SK-MEL-5 (cell line): Measurements from ENCODE around the genes GSG1 and C12orf60.

DNA sequence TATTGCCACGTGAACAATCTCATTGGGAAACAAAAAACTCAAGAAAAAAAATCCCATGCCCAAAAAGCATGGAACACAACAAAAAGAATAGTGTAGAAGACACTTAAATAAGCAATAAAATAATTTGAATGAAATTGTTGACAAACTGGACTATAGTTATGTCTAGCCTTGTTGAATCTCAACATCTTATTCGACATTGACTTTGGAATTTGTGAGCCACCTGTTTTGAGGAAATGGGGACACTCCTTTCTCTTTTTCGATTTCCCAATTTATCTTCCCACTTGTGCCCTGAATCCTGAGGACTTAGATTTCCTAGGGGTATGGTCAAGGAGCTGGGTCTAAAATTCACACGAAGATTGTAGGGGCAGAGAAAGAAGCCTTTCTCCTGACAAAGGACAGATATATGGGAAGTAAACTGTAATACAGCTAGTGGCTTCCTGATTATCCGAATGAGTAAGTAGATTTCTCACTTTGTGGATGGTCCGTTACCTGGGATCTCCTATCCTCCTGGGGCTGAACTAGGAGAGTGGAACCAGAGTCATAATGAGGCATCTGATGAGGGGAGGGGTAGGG is 14.1 kb downstream of the GPRC5A start:
RAMPAGE:
- cytosol, long total RNA: no peak
- long total RNA: no peak
- nucleus, long total RNA: no peak

DNA sequence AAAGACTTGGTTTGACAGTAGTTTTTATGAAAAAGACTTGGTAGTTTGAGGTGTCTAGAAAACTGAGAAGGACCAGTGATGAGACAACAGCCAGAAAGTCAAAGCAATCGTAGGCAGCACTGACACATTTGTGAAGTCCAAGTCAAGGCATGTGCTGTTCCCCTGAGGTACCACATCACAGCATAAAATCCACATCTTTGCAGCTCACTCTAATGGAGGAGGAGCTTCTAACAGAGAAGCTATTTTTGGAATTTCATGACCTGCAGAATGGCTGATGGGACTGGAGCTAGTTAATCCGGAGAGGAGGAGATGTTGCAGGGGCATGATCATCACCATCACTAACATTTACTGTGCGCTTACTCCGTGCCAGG is 28.7 kb downstream of the GPRC5A start:
RAMPAGE:
- cytosol, long total RNA: no peak
- long total RNA: no peak
- nucleus, long total RNA: no peak

DNA sequence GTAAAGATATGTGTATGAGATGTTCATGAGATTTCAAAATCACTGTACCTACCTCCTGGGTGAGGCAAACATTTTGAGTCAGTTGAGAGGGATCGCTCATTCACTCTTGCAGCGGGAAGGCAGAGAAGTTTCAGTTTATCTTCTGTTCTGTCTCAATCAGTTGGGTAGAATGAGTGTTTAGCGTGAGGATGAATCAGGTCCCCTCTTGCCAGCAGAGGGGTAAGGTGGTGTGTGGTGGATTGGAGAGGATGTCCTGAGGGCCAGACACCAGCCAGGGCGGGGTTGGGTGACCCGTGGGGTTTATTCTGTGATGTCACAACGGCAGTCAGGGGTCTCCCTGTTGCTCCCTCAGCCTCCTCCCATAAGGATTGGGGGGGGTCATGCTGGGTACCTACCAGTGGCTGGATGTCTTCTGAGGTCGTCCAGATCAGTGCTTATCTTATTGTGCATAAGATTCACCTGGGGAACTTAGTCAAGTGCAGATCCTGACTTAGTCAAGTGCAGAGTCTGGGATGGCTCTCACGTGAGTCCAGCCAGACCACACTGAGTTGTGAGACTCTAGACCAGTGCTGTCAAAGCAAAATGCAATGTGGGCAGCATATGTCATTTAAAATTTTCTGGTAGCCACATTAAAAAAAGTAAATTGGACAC is at the start of gene GSG1:
TSS of gene GSG1 (minus strand) at position 255 of the 651 bp plus-strand sequence.
RAMPAGE:
- cytosol, long total RNA: no peak
- long total RNA: no peak
- nucleus, long total RNA: no peak

RAMPAGE:
- cytosol, long total RNA: no peak
- long total RNA: no peak
- nucleus, long total RNA: no peak
Measured at GRCh38 chr12:13194637-13195192, 1.8 kb upstream of the EMP1 start.

DNA sequence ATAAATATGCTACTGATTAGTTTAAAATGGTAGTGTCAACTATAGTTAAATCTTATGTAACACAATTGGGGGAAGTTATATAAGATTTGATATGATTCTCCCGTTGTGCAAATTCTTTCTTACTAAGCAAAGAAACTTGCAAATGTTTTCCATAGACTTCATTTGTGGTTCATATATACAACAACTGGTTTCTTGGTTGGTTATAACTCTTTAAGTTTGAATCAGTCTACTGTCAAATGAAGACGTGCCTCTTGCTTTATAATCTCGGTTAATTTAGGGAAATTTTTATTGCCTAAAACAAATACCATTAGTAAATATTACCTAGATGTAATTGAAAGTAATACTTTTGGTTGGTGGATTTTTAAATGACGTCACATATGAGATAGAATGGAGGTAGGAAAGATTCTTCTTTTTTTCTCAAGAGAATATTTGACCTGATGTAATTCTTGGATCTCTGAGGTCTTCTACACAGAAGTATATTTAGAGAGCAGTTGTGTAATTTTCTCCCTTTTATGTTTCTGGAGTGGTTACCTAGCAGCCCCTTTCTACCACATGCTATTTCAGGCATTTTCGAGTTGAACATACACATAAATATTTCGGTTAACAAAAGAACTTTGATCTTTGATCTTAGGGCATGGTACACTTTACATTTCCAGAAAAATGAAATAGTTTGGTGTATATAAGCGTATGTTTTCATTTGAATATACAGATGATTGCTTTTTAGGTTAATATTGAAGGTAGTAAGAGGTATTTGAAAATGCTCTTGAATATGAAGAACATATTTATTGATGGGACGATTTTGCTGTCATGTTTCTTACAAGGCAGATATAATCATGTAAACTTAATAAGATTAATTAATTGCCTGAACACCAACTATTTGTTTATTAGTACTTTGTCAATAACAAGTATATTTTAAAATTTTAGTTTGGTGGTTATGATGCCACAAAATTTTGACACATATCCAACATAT is 1.8 kb downstream of the ATF7IP start:
RAMPAGE:
- cytosol, long total RNA: no peak
- long total RNA: no peak
- nucleus, long total RNA: no peak

DNA sequence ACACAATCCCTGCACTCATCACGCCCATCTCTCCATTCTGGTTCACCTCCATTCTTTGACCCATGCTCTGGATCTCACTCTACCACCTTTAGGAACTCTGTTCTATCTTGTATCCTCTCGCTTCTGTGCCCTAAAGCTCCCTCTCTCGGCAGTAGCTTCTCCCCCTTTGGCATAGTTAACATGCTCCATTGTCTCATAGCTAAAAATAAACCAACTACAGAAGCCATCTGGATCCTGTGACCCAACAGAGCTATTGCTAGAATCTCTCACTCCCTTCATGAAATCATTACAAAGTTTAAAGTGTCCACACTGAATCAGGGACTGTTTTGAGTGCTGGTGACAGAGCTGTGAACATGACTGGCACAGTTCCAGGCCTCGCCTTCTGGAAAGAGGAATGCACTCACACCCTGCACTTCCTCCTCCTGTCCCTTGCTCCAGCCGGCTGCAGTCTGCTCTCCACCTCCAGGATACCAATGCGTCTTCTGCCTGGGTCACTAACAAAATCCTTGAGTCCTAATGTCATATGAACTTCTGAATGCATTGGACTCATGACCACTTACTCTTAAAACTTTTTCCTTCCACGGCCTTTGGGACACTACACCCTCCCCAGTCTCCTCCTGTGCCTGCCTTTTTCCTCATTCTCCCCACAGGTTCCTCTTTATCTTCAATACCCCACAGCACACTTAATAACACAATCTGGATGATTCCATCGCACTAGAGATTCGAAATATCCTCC is 13.3 kb downstream of the PLBD1 start:
RAMPAGE:
- cytosol, long total RNA: no peak
- long total RNA: no peak
- nucleus, long total RNA: no peak

DNA sequence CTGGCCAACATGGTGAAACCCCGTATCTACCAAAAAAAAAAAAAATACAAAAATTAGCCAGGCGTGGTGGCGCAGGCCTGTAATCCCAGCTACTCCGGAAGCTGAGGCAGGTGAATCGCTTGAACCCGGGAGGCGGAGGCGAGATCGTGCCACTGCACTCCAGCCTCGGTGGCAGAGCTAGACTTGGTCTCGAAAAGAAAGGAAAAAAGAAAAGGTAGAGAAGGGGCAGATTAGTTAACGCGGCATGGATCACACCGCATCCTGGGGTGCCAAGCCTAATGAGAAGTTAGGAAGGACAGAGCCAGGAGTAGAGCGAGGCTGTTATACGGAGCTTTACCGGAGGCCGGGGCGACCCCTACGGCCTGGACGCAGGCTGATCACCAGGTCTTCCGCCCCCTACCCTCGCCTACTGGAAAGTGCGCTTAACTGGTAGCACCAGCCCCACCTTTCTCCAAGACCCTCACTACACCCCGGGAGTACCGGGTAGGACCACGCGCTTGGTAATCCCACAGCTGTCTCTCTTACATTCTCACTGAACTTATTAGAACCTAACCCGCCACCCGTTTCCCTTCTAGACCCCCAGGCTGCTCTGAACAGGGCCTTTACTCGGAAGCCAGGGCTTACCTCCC is 1.5 kb downstream of the H4C16 start:
RAMPAGE:
- cytosol, long total RNA: no peak
- long total RNA: no peak
- nucleus, long total RNA: no peak

DNA sequence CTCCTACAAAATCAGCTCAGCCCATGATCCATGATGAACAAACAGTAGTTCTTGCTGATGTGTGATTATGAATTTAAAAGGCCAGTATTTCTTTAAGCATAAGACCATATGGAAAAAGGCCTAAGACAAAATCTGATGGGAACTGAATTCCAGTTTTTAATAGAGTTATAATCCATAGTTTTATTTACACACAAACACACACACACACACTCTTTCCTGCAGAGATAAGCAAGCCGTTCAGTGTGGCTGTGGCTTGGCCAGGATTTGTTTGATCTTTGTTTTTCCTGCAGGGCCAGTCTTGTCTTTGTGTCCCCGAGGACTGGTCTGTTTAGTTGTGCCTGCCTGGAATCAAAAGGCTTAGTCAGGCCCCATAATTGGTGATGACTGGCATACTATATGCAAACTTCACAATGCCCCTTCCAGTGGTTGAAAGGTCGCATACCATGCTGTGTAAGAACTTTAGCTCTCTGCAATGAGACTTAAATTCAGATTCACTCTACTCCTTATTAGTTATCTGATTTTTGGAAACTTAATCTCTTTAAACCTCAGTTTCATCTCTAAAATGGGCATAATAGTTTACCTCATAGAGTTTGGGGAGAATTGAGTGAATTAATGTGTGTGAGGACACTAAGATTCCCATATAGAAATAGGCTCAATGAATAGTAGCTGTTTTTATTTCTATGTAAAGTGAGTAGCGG is 3.1 kb downstream of the H2AJ start:
RAMPAGE:
- cytosol, long total RNA: no peak
- long total RNA: no peak
- nucleus, long total RNA: no peak

DNA sequence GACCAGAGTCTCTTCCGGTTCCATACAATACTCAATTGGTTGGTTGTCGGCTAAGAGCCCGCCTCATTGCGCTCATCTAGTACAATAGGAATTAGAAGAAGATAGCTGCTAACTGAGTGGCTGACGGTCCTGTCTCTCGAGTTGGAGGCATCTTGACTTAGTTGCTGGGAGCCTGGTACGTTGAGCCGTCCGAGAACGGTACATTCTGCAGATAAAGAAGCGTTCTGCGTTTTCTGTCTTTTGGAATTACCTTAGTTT is at the start of gene C12orf60:
TSS of gene C12orf60 (plus strand) at position 94 of the 258 bp plus-strand sequence.
RAMPAGE:
- cytosol, long total RNA: start-site peak on the plus strand centred at position 108 of the sequence, 31 bp wide, 193 and 58 reads in 2 replicates
- long total RNA: no peak
- nucleus, long total RNA: start-site peak on the plus strand centred at position 117 of the sequence, 46 bp wide, 136 and 52 reads in 2 replicates

DNA sequence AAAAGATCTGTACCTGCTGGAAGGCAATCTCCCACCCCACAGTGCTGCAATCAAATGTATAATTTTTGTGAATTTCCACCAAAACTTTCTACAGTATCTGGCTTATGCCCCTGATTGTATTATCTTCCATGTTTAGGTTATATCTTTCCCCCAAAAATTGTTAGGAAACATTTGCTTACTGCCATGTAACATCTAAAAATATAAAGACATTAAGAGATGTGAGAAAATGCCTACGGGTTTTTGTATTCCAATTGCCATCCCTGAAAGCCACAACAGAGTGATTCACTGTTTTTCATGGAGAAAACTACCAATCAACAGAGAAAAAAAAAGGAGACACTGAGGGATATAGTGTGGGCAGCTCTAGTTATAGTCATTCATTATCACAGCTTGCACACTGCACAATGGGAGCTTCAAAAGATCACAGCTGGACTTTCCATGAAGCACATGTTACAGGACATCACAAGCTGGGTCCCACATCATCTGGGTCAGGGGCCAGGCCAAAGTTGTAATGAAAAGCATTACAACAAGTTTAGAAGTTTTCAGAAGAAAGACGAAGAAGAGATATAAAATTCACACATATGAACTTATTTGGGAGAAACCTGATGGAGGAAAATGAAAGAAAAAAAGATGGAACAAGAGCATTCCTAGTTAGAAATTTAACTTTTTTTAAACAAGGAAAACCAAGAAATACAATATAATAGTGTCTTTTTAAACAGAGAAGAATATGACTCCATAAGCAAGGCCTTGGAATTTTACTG is 41.6 kb downstream of the RERG start:
RAMPAGE:
- cytosol, long total RNA: no peak
- long total RNA: no peak
- nucleus, long total RNA: no peak

DNA sequence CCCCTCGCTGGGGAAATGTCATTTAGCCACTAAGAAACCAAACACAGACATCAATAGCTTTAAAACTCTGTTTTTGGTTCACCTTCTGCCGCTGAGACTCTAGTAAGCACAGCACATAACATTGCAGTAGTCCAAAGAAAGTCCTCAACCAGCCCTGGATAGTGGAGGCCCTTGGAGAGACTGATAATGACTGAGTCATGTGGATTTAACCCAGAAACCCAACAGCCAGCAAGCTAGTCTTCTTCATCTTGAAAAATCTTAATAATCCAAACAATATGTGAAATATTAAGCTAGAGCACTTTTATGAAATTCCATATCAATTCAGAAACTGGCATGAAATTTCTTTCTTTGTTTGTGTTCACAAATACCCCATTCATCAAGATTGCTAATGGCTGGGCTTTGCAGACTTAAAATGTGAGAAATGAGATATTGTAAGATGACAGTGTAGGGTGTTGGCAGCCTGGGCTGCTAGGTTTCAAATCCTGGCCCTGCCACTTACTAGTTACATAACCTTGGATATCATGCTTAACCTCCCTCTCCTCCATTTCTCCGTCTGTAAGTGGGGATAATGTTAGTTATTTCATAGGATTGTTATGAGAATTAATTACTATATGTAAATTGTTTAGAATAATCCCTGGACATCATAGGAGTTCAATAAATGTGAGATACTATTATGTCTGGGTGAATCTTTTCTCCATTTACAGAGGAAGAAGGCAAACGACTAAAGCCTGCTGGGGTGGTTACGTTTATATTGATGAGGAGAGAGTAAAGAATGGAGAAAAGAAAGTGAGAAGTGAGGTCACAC is 40.0 kb downstream of the RERG start:
RAMPAGE:
- cytosol, long total RNA: no peak
- long total RNA: no peak
- nucleus, long total RNA: no peak

RAMPAGE:
- cytosol, long total RNA: no peak
- long total RNA: no peak
- nucleus, long total RNA: no peak
Measured at GRCh38 chr12:15215836-15216492, 5.3 kb downstream of the RERG start.

DNA sequence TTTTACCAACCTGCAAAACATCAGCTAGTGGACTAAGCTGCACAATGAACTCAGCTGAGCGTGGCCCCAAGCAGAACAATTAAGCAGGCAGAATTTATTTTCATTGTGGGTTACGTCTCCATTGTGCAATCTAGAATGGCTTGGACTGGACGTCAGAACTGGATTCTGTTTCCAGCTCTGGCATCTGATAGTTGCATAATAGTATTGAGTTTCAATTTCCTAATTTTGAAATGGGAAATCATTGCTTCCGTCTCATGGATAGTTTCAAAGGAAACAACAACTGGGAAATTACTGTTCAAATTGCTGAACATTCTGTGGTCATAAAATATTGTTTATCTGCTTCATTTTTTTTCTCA is 35.6 kb upstream of the RERG start:
RAMPAGE:
- cytosol, long total RNA: no peak
- long total RNA: no peak
- nucleus, long total RNA: no peak

RAMPAGE:
- cytosol, long total RNA: no peak
- long total RNA: no peak
- nucleus, long total RNA: no peak
Measured at GRCh38 chr12:15693084-15693765, 96.0 kb downstream of the EPS8 start.

DNA sequence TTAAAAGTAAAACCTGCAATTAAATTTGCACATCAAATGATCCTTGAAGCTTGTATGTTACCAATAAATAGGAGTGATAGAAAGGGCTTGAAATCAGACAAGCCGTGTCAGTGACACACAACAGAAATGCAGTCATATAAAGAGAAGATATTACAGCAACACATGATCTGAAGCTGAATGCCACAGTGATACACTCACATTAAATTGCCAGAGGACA is 69.9 kb downstream of the EPS8 start:
RAMPAGE:
- cytosol, long total RNA: no peak
- long total RNA: no peak
- nucleus, long total RNA: no peak

GRCh38 chr12:15992106-15992734 is 81.1 kb downstream of the DERA start:
RAMPAGE:
- cytosol, long total RNA: no peak
- long total RNA: no peak
- nucleus, long total RNA: no peak

DNA sequence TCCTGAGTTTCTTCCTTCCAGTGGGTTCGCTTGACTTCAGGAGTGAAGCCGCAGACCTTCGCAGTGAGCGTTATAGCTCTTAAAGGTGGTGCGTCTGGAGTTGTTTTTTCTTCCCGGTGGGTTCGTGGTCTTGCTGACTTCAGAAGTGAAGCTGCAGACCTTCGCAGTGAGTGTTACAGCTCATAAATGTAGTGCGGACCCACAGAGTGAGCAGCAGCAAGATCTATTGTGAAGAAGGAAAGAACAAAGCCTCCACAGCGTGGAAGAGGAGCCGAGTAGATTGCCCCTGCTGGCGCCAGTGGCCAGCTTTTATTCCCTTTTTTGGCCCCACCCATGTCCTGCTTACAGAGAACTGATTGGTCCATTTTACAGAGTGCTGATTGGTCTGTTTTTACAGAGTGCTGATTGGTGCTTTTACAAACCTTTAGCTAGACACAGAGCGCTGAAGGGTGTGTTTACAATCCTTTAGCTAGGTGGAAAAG is 14.9 kb upstream of the MGST1 start:
RAMPAGE:
- cytosol, long total RNA: no peak
- long total RNA: no peak
- nucleus, long total RNA: no peak

DNA sequence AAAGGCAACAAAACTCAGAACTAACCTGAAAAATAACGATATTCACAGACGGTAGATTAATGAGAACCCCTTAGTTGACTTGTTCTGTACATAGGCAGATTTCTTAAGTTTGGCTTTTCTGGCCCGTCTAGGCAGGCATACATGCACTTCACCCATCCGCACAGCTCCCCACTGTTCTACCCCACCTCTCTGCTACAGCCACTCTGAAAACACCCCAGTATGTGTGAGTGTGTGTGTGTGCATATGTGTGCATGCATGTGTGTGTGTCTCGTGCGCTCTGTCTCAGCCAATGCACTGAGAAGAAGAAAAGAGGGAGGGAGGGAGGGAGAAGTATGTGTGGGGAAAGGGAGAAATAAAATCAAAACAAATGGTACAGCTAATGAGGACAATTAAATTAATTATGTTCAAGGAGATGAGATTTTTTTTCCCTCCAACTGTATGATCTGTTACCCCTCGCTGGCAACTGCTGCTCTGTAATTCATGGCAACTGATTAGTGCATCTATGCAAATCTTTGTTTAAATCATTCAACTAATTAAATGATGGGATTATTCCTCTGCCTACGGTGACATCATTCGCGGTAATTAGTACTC is 2.0 kb upstream of the LMO3 start:
RAMPAGE:
- cytosol, long total RNA: no peak
- long total RNA: no peak
- nucleus, long total RNA: no peak

DNA sequence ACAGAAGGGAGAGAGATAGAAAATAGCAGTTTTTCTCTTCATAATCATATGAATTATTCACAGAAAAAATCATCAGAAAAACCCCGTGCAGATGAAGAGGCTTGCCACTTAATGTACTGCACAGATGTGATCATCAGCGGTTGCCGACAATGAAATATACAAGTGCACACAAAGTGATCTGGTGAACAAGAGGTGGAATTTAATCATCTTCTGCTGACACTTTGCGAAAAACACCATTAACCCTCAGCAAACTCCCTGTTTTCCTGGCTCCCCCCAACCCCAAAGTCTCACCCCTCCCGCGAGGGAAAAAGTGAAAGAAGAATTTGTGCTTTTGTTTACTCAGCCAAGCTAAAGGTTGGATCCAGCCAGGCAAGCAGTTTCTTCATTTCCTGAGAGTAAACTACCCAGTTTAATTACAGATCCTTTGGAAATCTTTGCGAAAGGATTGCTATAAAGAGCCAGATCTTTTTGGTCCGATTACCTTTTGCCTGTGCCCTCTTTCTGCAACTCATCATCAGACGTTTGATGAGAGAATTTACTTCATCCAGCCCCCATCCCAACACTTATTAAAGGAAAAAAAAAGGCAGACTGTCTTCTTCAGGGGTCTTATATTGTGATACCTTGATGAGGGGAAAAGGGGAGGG is 3.2 kb upstream of the LMO3 start:
RAMPAGE:
- cytosol, long total RNA: no peak
- long total RNA: no peak
- nucleus, long total RNA: no peak

DNA sequence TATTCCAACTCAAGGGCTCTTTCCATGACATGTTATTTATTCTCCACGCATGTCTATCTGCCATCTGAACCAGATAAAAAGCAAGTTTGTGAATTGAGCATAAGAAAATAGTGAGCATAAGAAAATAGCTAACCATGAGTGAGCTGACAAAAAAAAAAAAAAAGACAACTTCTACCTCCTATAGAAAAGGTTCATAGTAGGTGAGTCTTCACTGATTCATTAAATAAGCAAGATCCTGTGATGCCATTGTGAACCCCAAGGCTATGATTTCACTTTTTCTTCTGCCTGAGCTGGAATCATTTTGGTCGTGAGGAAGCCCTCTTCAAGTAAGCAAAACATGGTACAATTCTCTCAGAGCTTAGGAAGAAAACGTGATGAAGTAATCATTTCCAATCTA is 1.1 kb downstream of the PIK3C2G start:
RAMPAGE:
- cytosol, long total RNA: no peak
- long total RNA: no peak
- nucleus, long total RNA: no peak